Retinal pigment epithelial cell (primary cell): ENCODE results near the genes CRP, DCAF8 and PEX19.

GRCh38 chr1:159205142-159205883 is 638 bp downstream of the ACKR1 start:
- RRBS, result no CpG with 5 or more reads among the region's 9 CpGs

GRCh38 chr1:159583148-159583753 is 4.4 kb upstream of the APCS start:
- RRBS, result no CpG with 5 or more reads among the region's 1 CpG

DNA sequence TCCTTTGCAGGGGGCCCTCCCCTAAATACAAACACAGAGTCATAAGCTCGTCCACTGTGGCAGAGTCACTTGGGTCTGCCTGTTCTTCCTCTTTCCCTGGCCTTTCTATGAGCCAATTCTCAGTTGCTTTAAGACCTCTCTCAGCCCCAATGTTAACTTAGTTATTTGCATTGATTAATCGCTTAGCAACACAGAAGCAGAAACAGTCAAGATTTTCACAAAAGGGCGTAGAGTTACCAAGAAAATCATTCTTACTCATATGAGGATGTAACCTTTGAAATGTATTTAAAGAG is 14.9 kb downstream of the APCS start:
- RRBS, result no CpG with 5 or more reads among the region's 3 CpGs

- RRBS, result no CpG with 5 or more reads among the region's 7 CpGs
These were observed at the start of gene CRP for GRCh38 chr1:159714368-159715211. CRP (minus strand) TSS chr1:159714589.

DNA sequence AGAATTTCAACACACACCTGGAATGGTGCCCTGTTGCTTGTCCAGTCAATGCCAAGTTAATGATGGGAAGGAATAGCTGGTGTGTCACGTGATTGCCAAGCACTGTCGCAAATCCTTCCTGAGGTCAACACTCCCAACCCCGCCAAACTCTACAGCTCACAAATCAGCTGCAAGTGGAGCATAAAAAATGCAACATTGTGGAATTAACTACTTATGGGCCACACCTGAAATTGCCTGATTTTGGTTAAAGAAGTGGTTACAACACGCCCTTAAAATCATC is 28.5 kb upstream of the DUSP23 start:
- RRBS, result no CpG with 5 or more reads among the region's 4 CpGs

DNA sequence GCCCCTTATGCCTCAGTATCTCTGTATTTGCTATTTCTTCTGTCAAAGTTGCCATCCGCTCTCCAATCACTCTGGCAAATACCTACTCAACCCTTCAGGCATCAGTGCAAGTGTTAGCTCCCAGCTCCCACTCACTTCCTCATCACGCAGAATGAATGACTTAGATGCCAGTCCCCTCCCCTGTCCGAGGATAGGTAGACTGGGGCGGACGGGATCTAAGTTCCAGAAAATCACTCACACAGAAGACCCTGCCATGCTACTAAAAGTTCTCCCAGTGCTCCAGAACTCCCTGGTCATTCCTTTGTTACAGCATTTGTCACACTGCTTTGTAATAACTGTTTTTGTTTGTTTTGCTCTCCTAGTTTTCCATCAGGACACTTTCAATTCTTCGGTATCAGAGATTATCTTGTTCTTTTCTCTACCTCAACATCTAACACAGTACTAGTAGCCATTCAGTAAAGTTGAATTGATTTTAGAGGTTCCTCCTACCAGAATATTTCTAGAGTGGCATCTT is 786 bp upstream of the PIGM start:
- RRBS, result no CpG with 5 or more reads among the region's 6 CpGs

- RRBS, result no CpG with 5 or more reads among the region's 9 CpGs
These were observed 2.1 kb downstream of the ATP1A2 start for GRCh38 chr1:160117538-160118210.

DNA sequence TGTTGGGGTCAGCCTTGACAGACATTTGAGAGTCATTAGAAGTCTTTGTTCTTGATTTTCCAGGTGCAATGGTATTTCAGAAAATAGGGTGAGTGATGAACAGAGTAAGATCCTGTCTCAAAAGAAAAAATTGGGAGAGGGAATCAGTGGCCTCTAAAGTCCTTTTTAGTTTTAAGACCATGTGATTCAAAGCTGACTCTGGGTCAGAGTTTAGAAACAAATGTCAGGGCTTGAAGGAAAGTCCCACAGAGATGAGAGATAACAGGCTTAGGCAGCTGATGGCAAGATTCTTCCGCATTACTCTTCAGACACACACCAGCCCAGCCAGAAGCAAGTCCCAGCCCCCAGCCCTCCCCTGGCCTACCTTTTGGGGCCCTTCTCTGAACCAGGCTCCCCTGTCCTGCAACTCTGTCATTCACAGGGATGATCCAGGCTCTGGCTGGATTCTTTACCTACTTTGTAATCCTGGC is 13.2 kb upstream of the CASQ1 start:
- RRBS, result no CpG with 5 or more reads among the region's 1 CpG

- RRBS, result no CpG with 5 or more reads among the region's 10 CpGs
These were observed 2.6 kb downstream of the CASQ1 start for GRCh38 chr1:160192888-160193544.

DNA sequence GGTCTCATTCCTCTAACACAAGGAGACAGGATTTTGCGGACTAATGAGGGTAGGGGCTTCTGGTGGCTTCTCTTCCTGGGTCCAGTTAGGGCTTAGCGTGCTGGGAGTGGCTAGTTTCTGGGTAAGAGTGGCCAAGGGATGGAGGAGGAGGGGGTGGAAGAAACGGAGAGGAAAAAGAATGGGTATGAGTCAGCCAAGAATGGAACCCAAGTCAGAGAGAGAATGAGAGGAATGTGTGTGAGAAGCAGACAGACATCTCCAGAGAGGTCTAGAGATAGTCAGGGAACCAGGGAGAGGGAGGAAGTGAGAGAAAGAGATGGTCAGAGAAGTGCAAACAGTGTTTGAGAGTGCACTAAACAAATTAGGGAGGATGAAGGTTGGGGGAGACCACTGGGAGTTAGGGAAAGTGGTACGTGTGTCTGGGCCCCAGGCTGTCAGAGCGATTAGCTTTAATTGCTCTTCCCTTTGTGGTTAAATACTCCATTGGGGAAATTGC is 1.3 kb downstream of the PEA15 start:
- RRBS, result no CpG with 5 or more reads among the region's 5 CpGs

DNA sequence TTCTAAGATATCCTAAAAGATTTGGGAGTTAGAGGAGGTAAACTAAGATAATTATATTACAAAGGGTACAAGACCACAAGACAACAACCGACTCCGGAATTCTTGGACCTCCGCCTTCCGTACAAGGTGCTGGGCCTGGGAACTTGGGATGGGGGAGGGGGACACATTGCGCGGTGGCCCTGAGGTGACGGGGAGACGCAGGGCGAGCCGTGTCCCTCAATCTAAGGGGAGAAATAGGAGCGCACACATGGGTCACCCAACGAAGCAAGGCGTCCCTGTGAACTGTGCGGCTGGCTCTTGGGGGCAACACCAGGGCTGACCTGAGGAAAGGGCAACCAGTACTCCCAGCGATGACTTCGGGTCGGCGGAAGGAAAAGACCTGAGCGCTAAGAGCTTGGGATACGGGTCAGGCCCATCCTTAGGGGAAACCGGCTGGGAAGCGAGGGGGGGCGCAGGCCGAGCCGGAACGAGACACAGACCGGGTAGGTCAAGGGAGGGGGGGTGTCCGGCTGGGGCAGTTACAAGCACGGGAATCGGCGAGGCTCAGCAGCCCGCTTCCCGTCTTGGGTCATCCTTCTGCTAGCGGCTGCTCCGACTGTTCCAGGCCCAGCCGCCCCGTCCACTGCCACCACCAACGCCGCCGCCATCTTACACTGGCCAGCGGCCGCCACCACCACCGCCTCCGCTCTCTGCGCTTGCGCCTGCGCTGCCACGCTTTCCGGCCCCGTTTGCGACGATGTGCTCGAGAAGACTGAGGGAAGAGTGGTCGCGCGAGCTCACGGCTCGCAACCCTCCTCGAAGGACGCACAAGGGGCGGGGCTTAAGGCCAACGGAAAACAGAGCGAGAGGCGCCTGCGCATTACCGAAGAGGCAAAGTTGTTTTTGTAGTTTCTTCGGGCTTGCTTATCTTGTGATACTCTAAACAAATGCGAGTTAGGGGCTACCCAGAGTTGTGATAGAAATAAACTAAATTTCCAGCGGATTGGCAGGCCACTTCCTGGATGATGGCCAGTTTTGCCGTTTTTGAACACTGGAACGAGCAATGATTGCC is at the start of gene DCAF8:
DCAF8 (minus strand) TSS at position 753 of the 1,051 bp plus-strand sequence.
- RRBS, result no CpG with 5 or more reads among the region's 71 CpGs

- RRBS, result no CpG with 5 or more reads among the region's 3 CpGs
These were observed 7.8 kb downstream of the PEX19 start for GRCh38 chr1:160277031-160277546.

DNA sequence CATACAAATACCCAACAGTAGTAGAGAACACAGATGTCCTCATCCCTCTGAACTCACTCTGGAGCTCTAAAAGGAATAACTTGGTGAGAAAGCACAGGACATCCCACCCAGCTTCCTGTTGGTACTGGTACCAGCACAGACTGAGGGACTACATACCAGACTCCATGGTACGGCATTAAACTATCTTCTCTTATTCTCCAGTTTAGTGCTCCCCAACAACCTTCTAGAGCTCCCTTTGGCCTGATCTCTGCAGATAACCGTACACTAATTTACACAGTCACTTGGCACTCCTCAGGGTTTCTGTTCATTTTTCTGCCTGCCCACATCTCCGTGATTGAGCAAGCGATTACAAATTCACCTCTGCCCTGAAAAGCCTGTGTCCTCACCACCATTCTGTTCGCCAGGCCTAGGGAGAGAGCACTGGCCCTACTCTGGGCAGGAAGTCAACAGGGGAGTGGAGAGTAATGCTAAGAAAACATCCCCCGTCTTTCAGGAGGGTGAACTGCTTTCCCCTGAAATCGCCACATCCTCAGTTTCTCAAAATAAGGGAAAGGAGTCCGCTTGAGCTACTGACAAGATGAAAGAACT is 864 bp downstream of the PEX19 start:
- RRBS, result no CpG with 5 or more reads among the region's 8 CpGs

- RRBS, result 0% methylated on average over 2 of the region's 40 CpGs
These were observed at the start of gene PEX19 for GRCh38 chr1:160284563-160285605. PEX19 (minus strand) TSS chr1:160285133.

- RRBS, result no CpG with 5 or more reads among the region's 8 CpGs
These were observed 19.2 kb downstream of the COPA start for GRCh38 chr1:160323926-160324222.

DNA sequence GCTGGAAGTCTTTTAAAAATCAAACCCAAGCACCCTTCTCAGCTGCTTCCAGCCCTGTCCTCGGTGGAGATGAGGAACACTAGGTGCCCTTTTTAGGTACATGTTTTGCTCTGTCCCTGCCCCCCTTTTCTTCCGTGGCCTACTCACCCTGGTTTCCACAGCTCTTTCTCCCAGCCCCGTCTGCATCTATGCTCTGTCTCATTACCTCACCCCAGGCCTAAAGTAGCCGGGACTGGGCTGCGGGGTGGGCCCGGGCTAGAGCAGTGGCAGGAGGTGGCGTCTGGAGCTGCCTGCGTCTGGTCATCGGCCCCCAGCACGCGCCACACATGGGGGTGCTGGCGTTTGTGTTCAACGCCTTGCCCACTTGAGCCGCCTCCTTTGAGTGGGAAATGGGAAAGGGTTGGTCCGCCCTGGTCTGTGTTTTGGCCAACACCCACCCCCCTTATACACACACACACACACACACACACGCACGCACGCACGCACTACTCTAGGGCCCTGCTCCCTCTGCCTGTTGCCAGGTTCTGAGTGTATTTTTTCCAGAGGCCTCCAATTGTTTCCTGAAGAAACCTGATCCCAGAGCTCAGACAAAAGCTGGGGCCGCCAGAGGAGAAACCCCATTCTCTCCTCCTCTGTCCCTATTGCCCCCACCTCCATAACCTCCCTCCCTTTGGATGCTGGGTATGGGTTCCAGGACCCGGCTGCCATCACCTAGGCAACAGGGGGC is 10.0 kb downstream of the VANGL2 start:
- RRBS, result no CpG with 5 or more reads among the region's 21 CpGs

GRCh38 chr1:160459998-160460645 is 59.8 kb downstream of the VANGL2 start:
- RRBS, result no CpG with 5 or more reads among the region's 6 CpGs

- RRBS, result no CpG with 5 or more reads among the region's 3 CpGs
These were observed 3.5 kb downstream of the CD48 start for GRCh38 chr1:160708159-160708470.